Panc1 (cell line): ENCODE results near the genes EXOC6B, PRADC1, ALMS1, RTKN and PCGF1.

DNA sequence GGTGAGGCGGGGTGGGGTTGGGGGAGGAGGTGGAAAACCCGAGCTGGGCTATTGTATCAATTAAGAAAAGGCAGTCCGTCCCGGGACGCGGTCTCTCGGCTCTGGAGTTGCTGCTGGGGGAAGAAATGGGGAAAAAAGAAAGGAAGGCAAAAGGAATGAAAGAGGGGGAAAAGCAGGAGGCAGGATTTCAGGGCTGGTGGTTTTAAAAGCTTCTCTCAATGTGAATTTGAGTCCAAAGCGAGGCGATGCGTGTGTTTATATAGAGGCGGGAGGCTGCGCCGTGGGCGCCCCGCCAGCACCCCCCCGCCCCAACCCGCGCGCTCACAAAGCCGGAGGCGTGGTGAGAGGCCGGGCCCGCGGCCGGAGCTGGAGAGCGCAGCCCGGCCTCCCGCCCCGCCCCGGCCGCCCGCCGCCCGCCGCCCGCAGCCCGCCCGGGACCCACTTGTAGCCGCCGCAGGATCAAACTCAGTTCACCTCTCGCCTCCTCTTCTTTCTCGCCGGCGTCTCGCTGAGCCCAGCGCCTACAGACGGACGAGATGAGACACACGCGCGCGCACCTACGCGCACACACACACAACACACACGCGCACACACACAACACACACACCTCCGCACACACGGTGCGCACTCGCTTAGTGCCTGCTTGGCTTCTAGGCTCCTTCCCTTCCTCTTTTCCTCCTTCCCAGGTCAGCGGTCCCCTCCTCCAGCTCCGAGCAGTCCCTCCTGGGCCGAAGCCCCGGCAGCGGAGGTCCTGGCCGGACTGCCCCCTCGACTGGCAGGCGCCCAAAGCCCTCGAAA is 1.2 kb upstream of the CYP26B1 start:
- RRBS, 2 experiments: under 1 to 5% methylated on average over 9 of the region's 69 CpGs

DNA sequence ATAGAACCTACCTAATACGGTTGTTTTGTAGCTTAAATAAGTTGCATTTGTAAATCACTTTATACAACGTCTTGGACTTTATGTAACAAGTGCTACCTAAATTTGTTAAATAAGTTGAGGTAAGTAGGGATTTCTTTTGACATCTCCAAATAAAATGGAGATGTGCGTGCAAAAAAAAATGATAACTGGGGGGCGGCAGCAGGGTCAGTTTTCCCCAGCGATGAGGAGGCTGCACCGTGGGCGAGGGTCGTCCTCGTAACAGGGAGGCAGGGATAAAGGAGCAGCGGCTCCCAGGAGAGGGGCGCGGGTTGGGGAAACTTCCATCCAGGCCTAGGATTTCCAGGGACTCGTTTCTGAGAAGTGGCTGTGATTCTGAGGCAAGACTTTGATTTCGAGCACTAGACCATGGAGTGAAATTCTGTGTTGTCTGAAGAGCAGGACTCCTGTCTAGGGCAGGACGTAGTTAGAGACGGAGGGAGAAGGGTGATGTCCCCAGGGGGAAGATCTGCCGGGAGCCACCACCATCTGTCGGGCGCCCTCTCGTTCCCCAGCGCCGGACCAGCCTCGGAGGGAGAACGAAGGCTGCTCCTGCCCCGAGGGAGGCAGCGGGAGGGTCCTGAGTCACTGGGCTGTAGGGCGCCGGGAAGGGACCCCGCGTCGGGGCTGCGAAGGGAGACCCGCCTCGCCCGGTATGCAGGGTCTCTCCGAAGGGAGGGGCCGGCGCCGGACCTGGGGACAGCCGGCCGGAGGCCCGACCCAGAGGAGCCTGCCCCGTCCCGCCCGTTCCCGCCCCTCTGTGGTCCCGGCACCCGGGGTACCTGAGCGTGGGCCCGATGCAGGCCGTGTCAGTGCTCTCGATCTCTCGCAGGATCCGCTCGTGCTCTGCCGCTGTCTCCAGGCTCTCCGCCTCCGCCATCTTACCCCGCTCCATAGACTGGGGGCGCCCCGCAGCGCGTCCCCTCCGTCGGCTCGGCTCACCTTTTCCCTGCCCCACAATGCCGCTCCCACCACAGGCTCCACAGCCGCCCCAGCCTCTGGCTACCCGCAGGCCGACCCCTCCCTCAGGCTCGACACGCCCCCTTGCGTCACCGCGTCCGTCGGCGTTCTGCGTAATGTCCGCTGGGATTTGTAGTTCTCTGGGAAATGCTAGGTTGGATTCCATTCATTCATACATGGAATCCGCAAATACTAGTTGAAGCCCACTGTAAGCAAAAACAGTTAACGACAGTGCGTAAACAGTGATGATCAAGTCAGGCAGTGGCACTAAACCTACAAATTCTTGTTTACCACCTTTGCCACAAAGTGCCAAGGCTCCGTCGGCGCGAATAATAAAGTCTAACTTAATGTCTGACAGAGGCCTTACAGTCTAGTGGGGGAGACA is at the start of gene EXOC6B:
EXOC6B (minus strand) TSS at position 1,054 of the 1,381 bp plus-strand sequence.
- RRBS, 2 experiments: 1 to 6% methylated on average over 25 of the region's 87 CpGs

DNA sequence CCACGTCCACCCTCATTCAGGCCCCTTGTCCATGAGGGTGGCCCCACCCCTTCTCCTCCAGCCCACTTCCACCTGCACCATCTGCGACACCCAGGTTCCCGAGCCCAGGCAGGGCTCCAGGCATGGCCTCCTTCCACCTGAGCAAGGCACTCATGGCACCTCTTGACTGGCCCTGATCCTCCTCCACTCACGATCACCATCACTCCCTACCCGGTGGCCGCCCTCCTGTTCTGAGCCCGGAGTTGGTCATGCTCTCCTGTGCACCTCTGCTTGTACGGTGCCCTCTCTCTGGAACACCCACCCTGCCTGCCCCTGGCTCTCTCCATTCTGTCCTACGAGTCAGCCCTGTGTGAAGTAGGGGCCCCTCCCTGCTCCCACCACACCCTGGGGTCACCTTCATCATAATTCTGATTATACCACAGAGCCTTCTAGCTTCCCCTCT is 76.9 kb downstream of the SFXN5 start:
- RRBS, 2 experiments: no CpG with 5 or more reads among the region's 9 CpGs

GRCh38 chr2:73232607-73233329 is at the start of gene PRADC1:
PRADC1 (minus strand) TSS chr2:73233239.
- RRBS, 2 experiments: 0 to 5% methylated on average over 4 of the region's 59 CpGs

- RRBS, 2 experiments: under 1 to 4% methylated on average over 29 of the region's 98 CpGs
Observed at GRCh38 chr2:73385492-73386521, at the start of gene ALMS1. ALMS1 (plus strand) TSS chr2:73385836.

DNA sequence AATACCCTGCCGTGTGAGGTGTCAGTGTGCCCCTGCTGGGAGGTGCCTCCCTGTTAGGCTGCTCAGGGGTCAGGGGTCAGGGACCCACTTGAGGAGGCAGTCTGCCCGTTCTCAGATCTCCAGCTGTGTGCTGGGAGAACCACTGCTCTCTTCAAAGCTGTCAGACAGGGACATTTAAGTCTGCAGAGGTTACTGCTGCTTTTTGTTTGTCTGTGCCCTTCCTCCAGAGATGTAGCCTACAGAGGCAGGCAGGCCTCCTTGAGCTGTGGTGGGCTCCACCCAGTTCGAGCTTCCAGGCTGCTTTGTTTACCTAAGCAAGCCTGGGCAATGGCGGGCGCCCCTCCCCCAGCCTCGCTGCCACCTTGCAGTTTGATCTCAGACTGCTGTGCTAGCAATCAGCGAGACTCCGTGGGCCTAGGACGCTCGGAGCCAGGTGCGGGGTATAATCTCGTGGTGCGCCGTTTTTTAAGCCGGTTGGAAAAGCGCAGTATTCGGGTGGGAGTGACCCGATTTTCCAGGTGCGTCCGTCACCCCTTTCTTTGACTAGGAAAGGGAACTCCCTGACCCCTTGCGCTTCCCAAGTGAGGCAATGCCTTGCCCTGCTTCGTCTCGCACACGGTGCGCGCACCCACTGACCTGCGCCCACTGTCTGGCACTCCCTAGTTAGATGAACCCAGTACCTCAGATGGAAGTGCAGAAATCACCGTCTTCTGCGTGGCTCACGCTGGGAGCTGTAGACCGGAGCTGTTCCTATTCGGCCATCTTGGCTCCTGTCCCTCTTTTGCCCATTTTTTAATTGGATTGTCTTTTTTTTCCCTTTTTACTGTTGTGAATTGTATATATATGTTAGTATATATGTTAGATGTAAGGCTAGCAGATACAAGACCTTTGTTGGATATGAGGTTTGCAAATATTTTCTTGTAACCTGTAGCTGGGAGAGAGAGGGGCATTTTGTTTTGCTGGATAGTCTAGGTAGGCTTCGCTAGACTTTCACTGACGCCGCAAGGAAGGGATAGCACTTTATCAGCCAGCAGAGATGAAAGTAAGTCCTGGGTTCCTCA is 100.0 kb downstream of the ALMS1 start:
- RRBS, 2 experiments: no CpG with 5 or more reads among the region's 35 CpGs

DNA sequence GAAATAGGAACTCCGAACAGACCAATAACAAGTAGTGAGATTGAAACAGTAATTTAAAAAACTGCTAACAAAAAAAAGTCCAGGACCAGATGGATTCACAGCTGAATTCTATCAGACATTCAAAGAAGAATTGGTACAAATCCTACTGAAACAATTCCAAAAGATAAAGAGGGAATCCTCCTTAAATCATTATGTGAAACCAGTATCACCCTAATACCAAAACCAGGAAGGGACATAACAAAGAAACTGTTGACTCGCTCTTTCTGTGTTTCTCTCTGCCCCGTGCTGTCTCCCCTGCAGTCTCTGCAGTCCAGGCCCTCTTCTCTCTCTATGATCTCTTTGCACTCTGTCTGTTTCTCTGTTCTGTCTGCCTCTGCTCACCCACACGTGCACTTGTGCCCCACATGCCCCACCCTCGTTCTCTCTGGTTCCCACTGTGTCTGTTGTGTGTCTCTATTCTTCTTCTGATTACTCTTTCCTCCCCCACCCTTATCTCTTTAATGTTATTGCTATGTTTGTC is 54.2 kb downstream of the NAT8 start:
- RRBS, 2 experiments: no CpG with 5 or more reads among the region's 5 CpGs

DNA sequence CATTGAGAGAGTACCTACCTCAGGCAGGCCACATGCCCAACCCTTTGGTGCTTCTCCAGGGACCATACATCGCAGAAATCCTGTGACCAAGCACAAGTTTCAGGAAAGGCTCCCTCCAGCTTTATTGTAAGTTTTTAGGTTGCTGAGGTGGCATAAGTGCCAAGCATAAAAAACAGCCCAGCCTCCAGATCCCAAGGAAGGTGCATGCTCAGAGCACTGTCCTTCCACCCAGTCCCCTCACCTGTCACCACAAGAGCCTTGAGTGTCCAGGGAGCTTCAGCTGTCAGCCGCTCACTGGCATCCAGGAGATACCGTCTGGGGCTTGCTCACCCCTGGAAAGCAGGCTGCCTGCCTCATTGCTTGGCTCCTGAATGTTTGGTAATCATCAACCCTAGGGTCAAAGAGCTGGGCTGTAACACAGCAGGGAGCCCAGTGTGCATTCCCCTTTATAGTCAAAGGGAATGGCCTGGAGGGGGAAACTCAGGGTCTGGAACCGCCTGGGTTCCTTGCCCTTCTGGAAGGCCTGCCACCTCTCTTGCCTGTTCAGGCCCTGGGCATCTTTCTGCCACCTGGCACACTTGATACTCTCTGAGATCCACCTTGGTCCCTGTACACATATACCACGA is 35.3 kb downstream of the TPRKB start:
- RRBS, 2 experiments: no CpG with 5 or more reads among the region's 5 CpGs

- RRBS, 2 experiments: no CpG with 5 or more reads among the region's 6 CpGs
Observed at GRCh38 chr2:73902049-73902772, 9.4 kb downstream of the ACTG2 start.

DNA sequence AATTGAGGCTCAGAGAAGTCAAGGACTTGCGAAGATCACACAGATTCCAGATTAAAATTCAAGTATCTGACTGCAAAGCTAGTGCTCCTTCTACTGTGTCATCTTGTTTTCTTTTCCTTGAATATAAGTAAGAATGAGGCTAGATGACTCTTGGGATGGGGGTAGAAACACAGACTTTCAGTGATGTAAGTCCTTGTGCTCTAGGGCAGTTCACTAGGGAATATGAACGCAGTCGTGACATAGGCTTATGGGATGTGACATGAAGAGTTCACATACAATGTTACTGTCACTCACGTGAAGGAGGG is 6.9 kb upstream of the DGUOK start:
- RRBS, 2 experiments: no CpG with 5 or more reads among the region's 4 CpGs

DNA sequence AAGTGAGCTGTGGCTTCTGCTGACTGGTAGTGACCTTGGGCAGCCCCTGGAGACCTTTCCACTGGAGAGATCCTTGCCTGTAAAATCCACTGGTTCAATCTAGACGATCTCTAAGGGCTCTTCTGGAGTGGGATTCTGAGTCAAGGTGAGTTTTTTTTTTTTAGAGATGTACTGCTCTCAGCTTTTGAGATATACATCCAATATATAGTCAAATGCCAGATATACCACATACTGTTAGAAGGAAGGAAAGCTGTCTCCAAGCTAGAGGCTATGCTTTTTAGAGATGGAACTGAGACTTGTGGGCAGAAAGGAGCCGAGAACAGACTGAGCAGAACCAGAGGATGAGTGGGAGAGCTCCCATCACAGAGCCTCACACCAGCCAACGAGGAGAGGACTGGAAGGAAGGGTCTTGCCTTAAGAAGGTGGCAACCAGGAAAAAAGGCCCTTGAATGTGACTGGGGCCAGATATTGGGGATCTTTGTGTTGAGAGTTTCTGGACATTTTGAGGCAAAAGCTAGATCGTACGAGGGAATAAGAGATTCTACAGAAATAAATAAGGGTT is 24.7 kb downstream of the DGUOK start:
- RRBS, 2 experiments: no CpG with 5 or more reads among the region's 5 CpGs

DNA sequence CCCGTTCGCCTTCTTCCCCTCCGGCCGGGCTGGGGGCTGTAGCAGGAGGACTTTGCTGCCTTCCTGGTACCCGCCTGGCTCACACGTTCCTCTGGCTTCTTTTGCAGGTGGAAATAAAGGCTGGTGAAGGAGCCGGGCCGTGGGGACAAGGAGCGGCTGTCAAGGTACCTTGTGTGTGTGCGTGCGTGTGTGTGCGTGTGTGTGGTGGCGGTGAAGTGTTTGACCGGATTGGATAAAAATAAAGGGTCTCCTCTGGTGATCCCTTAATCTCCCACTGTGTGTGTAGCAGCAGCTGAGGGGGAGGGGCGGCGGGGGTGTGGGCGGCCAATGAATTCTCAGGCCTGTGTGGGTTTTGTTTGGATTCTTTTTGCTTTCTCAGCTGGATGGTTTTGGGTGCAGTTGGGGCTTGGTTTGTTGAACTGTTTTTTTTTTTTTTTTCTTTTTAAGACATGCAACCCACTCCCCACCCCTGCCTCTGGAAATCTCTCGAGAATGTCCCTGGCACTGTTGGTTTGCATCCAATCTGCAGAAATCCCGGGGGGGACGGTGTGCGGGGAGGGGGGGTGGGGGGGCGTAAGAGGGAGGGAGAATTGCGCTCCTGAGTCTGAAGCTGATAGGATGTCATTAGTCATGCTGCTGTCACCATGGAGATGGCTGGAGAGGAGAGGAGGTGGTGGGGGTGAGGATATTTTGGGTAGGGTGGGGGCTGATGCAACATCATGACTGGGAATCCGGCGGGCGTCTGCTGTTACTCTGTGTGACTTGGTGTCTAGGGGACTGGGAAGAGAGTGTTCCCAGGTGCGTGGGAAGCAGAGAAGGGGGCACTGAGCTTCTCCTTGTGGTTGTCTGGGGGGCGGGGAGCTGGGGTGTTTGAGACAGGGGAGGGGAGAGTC is 18.5 kb downstream of the TET3 start:
- RRBS, 2 experiments: 36 to 47% methylated on average over 6 to 7 of the region's 28 CpGs

DNA sequence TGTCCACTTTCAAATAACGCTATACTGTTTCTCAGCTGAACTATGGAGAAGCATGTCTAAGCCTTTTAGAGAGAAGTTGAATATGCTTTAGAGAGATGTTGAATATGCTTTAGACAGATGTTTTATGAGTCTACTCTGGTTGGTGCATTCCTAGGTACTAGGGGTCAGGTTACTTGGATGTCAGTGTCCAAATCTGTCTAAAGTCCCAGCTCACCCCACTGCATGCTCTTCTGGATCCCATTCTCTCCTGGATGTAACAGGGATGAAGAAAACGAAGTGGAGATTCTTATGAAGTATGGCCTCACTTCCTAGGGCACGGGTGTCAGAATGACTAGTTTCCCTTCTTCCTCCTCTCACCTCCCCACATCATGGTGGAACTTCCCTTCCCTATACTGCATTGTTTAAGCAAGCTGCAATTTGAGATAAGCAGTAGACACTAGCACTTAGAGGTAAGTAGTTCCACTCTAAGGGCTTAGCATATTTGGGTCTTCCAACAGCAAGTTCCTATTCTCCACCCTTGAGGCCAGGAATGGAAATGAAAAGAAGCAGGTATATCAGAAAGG is 29.8 kb downstream of the SLC4A5 start:
- RRBS, 2 experiments: no CpG with 5 or more reads among the region's 3 CpGs

GRCh38 chr2:74374282-74375048 is 5.6 kb downstream of the DCTN1 start:
- RRBS, 2 experiments: 94 to 95% methylated on average over 9 of the region's 24 CpGs

DNA sequence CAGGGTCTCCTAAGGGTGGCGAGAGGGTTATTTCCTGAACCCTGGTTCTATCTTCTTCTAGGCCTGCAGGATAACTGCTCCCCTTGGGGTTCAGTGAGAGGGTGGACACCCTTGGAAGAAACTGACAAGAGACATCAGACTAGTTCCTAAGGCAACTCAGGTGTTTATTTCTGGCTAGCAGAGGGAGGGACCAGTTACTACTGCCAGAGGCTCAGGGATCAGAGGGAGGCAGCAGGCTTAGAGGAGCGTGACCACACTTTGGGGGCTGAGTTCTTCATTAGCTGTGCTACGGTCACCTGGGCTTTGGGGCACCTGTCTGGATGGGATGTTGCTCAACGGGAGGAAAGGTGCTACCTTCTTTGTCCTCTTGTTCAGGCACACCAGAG is 7.4 kb downstream of the C2orf81 start:
- RRBS, 2 experiments: no CpG with 5 or more reads among the region's 4 CpGs

- RRBS, 2 experiments: 1 to 7% methylated on average over 40 to 41 of the region's 102 CpGs
Observed at GRCh38 chr2:74441351-74442676, at the start of gene RTKN. RTKN (minus strand) TSS chr2:74441937.

GRCh38 chr2:74459656-74460197 is 1.5 kb downstream of the WBP1 start:
- RRBS, 2 experiments: no CpG with 5 or more reads among the region's 11 CpGs

DNA sequence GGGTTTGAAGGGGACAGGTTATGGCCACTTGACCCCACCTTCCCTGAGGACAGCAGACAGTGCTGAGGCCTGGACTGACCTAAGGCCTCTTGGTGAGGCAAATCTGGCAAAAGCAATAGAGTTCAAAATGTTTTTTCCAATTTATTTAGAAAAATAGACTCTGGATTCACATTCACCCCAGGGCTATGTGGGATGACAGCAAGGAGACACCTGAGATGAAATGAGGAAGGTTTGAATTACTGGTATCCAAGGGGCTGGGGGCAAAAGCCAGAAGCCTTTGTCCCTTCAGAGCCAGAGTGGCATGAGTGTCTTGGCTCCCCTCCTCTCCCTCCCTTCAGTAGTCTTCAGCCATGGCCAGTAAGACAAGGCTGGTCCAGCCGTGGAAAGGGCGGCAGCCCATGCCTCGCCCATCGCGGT is 2.7 kb downstream of the WBP1 start:
- RRBS, 2 experiments: no CpG with 5 or more reads among the region's 5 CpGs

DNA sequence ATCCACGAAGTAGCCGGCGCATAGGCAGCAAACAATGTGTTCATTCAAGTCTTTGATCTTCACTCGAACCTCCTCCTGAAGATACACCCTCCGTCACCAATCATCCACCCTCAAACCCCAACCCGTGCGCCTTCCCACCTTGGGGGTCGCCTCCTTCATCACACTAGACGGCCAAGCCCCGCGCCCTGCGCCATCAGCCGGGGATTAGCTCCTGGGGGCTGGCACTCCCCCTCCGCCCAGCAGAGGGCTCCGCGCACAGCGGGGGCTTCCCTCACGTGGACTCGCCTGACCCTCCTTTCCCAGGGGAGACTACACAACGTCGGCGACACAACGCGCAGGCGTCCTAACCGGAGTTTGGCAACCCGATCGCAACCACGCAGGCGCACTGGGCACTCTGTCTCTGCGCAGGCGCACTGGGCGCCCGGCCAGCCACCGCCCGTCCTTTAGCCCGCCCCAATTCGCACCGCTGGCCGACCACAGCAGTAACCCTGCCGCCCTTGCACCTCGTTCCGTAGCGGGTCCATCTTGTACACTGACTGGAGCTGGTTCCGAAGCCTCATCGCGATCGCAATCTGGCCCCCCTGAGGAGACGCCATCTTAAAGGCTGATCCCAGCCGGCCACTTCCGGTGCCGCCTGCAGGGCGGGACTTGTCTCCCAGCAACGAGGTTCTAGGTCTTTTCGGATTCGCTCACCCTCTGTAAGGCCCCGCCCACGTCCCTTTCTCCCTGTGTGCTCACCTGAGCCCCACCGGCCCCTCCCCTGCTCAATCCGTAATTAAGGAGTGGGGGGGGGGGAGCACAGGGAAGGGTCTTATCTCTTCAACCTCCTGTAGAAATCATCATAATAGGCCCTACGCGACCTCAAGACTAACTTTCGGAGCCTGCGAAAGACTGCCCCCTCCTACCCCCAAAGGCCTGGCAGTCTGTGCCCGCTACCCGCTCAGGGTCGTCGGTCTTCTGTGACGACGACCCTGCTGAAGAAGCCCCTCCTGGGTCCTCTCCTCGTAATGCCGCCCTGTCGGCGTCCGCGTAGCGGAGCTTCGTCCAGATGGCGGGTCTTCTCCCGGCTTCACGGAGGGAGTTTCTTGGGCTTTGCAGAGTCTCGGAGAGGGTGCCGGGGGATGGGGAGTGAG is at the start of gene PCGF1:
PCGF1 (minus strand) TSS at position 623 of the 1,133 bp plus-strand sequence.
- RRBS, 2 experiments: 1 to 6% methylated on average over 11 to 12 of the region's 83 CpGs

DNA sequence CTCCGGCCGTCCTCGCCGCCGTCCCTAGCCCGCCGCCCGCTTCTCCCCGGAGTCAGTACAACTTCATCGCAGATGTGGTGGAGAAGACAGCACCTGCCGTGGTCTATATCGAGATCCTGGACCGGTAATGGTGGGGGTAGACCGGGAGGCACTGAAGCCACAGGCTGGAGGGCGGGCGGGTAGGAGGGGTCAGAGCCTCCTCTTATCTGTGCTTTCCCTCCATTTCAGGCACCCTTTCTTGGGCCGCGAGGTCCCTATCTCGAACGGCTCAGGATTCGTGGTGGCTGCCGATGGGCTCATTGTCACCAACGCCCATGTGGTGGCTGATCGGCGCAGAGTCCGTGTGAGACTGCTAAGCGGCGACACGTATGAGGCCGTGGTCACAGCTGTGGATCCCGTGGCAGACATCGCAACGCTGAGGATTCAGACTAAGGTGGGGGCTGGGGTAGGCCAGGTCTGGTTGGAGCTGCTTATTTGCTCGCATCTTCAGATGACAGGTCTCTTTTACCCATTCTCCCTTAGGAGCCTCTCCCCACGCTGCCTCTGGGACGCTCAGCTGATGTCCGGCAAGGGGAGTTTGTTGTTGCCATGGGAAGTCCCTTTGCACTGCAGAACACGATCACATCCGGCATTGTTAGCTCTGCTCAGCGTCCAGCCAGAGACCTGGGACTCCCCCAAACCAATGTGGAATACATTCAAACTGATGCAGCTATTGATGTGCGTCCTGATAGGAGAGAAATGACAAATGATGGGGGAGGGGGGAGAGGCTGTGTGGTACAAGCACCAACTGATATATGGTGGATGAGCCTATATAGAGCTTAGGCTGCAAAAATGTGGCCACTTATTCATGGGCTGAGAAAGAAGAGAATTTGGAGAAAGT is 896 bp downstream of the HTRA2 start:
- RRBS, 2 experiments: 2 to 9% methylated on average over 16 of the region's 41 CpGs